ENCODE measurements around a stretch of chr6.

- PRO-cap: no peak
Observed at GRCh38 chr6:151757374-151757936, 50.0 kb upstream of the ESR1 start.

DNA sequence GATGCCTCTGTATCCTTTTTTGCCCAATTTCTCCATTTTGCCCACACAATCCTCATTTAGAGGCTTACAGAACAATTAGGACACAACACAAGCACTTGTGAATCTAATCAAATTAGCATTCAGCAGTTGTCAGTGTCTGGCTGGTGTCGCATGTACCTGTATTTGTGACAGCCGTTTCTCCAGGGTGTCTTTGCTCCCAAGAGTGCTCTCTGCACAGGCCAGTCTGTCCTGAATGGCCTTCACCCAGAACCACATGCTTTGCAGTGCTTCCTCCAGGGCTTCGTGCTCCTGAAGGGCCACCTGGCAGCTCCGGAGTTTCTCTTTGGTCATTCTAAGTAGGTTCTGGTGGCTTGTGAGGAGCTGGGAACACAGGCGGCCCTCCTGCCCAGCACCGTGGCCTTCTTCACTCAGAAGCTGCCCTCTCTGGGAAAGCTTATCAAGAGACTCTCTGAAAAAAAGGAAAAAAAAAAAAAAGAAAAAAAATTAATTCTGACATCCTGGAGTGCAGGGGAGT lies 246.0 kb downstream of the SYNE1 start:
- PRO-cap: unidirectional peak, minus-strand start at position 409 of the sequence

- PRO-cap: no peak
Observed at GRCh38 chr6:152428024-152428639, 209.0 kb downstream of the SYNE1 start.

GRCh38 chr6:152471477-152471828 lies 165.7 kb downstream of the SYNE1 start:
- PRO-cap: no peak

DNA sequence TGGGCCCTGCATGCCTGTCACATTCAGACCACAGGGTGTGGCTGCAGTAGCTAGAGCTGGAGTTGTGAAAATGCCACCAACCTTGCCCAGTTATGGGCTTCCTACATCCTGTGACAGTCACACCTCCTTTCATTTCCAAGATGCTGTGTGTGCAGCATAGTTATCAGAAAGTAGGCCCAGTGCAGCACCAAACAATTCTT lies 2.3 kb downstream of the SYNE1 start:
- PRO-cap: no peak

- PRO-cap: no peak
Observed at GRCh38 chr6:152682589-152683551, 14.8 kb upstream of the MYCT1 start.

GRCh38 chr6:152700445-152700762 lies 2.7 kb downstream of the MYCT1 start:
- PRO-cap: no peak

DNA sequence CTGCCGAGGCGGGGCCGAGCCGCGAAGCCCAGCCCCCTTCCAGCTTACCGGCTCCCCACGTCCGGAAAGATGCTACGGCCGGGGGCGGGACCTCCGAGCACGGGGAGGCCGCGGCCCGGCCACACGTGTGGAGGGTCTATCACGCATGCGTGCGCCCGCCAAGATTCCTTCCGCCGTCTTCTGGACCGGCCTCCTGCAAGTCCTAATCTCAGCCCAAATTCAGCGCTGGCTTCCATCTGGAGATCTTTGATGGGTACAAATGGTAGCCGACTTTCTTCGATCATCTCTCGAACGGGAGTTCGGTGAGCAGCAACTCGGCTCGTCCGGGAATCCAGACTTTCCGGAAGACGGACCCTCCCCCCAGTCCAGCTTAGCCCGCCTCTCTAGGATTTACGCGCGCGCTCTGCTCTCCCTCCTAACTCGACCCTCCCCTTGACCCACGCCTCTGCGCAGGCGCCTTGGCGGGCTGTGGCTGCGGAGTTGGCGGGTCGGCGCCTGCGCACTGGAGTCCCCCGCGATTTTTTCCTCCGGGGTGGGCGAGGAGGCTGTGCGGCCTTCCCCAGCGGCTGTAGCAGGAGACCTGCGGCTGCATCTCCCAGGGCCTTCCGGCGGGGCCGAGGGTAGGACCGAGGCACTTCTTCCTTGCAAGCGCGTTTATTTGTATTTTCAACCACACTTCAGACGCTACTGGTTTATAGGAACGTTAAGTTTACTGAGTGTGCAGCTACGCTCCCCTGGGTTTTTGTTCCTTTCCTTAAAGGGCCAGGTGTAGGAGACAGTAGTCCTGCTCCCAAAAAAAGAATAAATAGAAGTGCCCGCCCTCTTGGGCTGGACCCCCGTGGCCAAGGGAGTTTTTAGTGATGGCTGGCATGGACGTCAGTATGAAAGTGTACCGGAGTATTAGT lies 597 bp upstream of the FBXO5 start:
- PRO-cap: no peak

GRCh38 chr6:152984467-152985235 lies 1.8 kb upstream of the FBXO5 start:
- PRO-cap: no peak

DNA sequence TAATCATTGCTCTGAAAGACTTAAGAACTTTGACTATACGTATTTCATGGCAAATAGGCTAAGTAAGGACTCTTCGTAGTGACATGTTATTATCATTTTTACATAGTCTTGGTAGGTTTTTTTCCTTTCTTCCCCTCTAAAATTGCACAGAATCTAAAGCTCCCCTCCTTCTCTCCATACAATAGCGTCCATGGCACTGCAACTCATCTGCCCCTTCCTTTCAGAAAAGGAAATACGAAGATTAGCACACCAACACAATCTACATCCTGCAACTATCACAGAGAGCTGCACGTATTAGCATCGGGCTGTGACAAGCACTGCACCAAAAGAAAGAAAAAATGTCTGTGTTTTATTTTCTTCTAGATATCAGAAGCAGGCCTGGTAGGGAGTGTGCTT lies 124.7 kb downstream of the IPCEF1 start:
- PRO-cap: no peak

- PRO-cap: no peak
Observed at GRCh38 chr6:154343591-154344416, 12.8 kb downstream of the IPCEF1 start.

DNA sequence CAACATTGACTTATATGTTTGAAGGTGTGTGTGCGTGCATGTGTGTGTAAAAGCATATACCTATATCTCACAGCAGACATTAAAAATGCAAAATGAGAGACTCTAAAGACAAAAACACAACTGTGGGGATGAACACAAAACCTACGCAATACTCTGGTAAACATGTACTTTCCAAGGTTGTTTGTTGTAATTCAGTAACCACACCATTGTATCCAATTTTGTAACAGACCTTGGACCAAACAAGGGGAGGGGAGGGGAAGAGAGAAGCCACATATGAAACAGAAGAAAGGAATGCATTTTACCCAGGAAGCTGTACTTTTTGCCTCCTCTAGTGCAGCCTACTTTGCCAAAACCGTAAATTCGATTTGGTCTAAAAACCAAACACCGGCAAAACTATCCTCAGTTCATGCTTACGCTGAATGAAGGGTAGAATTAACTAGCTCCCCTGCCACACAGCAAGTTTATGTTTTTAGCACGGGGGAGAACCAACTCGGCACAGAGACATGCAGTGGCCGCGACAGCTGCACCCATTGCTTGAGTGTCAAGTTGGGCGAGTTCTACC lies 50.0 kb downstream of the CNKSR3 start:
- PRO-cap: no peak

DNA sequence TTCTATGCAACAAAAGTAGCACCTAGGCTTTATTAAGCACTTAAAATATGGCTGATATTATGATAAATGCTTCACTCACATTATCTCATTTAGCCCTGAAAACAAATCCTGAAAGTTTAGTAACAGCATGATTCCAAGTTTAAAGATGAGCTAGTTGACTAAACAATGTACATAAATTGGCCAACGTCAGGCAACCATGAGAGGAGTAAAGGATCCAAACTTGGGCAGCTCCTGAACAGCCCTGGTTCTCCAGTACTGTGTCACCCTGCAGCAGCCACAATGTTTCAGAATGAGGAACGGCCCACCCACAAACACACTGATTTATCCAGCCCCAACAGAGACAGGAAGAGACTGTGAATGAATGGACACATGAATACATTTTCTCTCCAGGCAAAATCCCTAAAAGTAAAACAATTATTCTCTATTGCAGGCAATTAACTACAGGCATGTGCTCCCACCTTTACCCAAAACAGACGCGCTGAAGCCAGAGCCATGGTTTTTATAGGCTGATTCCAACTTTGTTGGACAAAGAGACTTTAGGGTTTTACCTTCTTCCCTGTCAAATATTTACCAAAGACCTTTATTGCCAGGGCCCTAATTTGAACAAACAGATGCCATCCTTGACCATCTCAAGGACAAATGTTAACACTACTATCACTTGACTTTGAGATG lies 23.1 kb downstream of the CNKSR3 start:
- PRO-cap: no peak

GRCh38 chr6:154501182-154501827 lies 9.2 kb downstream of the CNKSR3 start:
- PRO-cap: no peak

DNA sequence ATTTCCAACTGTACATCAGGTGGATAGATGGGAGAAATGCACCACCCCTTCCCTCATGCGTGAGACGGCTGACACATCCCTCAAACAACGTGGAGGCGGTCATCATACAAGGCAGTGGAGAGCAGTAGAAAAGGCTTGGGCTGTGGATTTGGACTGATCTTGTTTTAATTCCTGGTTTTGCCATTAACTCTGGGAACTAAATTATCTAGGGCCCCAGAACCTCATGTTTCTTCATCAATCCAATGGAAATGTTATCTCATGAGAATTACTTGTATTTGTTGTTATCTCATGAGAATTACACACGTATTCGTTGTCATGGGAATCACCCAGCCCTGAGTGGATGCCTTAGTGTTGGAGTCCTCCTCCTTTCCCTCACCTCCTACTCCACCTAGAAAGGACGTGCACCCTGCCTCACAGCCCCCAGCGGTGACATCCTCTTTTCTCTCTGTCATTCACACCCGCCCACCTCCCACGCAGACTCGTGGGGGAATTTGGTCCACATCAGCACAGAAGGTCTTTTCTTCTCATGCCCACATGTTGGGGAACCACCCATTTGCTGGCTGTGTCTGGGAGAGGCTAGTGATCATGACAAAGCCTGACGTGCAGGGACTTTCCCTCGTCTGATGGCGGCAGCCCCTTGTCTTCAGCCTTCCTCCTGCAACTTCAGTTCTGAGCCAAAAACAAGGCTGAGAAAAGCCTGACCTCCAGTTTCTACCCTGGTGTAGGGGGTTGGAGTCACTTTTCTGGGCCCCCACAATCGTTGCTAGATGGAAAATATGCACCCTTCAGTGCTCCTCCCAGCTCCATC lies 95.9 kb upstream of the CNKSR3 start:
- PRO-cap: no peak

DNA sequence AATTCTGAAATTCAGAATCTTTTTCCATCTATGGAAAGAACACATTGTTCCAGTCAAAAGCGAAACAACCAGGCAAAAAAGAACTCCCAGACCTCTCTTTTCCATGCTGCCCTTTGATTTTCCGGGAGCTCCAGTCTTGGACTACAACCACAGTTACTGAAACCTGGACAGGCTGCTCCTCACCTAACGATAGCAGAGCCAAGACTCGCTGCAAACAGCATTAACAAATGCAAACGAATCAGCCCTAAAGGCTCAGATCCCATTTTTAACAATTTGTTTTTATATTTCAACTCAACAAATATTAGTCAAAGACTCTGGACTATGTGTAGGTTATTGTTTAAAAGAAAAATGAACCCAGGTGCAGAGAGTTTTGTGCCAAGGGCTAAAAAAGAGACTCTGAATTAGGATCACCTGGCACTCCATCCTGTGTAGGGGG lies 108.8 kb upstream of the CNKSR3 start:
- PRO-cap: no peak

DNA sequence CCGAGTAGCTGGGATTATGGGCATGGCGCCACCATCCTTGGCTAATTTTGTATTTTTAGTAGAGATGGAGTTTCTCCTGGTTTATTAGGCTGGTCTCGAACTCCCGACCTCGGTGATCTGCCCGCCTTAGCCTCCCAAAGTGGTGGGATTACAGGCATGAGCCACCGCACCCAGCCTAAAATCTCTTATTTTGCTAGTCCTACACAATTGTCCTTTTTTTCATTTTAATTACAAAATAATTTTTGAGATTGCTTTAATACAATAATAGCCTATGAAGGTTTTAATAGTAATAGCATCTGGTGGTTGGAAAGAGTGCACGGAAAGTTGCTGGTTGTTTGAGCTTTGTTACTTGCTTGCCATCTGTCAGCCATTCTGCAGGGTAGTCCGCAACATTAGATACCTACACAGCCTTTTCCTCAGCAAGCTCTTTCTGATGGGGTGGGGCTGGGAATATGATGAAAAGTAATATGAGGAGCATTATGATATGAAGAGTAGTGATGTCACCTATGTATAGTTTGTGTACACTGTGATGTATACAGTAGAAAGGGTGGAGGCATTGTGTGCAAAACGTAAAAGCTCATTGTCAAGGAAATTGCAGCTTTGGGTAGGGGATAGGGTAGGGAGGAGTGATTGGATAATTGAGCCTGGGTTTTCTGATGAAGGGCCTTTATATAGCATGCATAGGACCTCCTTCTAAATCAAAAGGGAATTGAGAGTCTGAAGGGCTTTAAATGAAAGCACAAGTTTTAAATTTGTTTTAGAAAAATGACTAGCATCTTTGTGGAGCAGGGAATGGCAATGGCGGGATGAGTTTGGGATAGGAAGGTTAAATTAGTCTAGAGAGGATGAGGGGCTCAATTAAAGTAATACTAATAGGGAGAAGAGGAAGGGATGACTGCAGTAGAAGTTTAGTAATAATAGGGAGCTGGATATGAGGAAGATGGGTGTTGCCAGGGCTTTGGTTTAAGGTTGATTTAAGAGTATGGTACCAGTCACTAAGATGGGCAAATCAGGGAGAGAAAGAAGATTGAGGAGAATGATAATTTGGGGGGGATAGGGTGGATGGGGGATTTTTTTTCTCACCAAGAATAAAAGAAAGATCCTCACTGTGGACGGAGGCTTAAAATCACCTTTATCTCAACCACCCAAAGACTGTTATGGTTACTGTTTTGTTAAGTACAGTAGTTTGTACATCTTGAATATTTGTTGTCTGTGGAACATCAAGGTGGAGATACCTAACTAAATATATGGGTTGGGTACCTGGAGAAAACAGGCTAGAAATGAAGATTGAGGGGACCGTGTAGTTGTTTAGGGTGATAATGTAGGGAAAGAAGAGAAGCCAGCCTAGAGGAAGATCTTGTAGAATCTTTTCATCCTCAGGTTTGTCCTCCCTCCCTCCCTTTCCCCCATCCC lies 16.4 kb downstream of the SCAF8 start:
- PRO-cap: no peak

DNA sequence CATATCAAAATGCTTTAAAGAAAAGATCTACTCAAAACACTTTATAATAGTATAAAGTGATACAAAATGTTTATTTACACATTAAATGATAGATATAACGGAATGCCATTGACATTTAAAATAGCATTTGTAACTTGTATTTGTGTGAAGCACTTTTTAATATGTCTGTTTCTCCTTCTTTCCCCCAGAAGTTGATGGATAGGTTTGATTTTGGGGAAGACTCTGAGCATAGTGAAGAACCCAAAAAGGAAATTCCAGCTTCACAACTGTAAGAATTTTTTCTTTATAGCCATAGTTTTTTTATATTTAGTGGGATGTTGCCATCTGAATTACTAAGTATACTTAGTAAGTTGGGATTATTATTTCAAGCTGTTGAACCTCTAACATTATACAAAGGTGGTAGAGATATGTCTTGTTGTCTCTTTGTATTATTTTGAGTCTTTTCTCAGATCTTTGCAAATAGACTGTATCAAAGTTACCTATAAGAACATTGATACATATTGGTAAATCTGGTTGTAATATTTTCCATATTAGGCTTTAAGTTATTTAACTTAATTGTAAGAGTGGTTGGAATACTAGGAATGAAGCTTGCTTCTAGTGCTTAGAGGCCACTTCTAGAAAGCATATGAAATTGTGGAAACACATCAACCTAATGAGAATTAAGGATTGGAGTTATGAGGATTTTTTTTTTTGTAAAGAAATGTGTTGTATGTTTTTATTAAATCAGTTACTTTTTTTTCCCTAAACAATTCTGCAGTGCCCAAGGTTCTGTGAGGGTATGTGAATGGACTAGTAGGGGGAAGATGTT lies 70.3 kb downstream of the SCAF8 start:
- PRO-cap: no peak

- PRO-cap: no peak
Observed at GRCh38 chr6:155524224-155524617, 68.6 kb upstream of the NOX3 start.

DNA sequence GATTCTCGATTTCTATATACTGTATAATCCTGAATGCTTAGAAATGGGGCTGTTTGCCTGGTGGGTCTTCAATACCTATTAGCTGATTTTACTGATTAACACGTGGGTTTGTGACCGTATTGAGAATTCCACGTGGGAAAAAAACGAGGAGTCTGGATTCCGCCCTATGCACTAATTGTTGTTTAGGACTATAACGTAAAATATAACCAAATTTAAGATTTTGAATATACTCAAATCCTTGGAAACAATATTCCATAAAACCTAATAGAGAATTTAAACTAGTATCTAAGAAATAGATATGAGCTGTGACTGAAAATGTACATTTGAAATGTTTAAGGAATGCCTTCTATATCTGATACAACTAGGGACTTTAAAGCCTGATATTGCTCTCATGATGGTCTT lies 93.5 kb upstream of the NOX3 start:
- PRO-cap: no peak